Airway epithelial cell (primary cell): Measurements from ENCODE around the genes FCRL1, CD5L, SMIM42, OR6K3 and CRP.

- RAMPAGE, long total RNA, result no peak
Observed at GRCh38 chr1:156866526-156867012, 5.9 kb downstream of the NTRK1 start.

DNA sequence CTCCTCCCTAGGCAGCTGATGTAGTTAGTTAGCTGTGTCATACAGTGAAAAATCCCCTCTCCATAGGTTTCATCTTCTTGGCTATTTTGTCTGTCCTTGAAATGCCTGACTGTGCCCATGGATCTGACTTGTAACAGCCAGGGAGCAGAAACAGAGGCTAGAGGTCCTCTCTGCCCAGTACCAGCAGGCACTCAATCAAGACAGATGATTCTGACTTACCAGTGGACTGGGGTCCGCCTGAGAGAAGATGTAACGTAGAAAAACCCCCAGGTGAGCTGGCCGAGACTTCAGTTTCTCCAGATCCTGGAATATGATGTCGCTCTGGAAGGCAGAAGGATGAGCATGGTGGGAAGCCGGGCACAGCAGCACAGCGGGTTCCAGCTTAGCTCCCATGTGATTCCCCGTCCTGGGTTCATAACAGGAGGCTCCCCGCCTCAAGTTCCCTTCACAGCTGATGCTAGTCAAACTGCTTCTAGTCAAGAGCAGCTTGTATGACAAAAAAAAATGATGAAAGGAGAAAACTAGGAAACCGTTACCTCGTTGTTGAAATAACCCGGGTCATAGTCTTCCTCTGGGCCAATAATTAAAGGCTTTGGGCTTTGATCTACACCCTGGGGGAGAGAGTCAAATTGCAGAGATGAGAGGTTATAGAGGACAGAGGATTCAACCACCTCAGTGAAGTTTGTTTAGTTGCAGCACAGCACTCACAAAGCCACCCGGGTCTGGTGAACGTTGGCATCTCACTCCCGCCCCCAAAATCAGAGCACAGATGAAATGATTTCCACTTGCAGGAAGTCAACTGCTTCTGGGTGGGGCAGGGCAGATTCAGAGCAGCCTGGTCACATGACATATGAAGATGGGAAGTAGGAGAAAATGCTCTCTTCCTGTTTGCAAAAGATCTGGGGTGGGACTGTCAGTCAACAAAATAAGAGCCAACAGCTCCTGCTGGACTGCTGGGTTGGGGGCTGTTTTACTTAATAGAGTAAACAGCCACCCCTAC, 42.9 kb downstream of the LRRC71 start:
- RAMPAGE, long total RNA, result no peak

GRCh38 chr1:156973279-156974393, 53.2 kb downstream of the LRRC71 start:
- RAMPAGE, long total RNA, result no peak

GRCh38 chr1:156994993-156995750, 50.4 kb downstream of the ARHGEF11 start:
- RAMPAGE, long total RNA, result no peak

DNA sequence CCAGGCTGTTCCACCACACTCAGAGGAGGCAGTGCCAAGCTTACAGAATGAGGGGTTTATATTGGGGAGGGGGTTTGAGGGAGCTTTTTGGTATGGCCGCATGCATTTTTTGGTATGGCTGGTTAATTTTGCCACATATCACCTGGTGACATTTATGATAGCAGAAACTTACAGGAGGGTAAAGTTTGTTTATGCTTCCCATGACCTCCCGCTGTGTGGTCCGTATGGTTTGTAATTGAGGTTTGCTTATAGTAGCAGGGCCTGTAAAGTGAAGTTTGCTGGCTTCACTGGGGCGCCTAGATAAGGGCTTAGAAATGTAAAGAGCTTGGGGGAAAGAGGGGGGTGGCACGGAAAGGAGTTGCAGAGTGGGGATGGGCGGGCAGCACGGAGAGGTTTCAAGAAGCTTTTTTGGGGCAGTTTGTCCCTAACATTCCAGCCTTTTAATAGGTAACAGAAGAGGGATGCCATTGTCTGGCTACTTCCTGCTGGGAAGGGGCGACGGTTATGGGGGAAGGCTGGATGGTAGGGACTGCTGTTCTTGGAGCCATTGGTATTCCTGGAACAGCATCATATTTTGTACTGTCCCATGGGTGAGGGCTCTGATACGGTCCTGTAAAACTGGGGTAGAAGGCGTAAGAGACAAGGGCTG, 135.3 kb upstream of the ETV3 start:
- RAMPAGE, long total RNA, result no peak

- RAMPAGE, long total RNA, result no peak
Observed at GRCh38 chr1:157439240-157439730, 113.0 kb downstream of the FCRL5 start.

DNA sequence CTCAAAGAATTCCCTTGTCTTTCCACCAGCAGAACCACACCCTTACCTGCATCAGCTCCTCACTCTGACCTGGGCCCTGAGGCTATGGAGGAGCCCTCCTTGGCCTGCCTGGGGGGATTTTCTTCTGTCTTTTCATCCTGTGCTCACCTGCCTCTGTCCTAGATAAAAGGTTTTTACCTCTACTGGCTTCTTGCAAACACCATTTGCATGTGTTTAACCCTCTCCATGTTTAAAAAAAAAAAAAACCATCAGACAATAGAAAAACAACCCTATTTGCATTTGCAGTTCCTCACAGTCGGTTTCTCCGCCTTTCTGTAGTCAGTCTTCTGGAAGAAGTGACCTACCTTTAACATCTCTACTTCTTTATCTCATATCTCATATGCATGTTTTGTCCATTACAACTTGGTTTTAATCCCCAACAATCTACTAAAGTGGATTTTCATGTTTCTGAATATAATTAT, 12.0 kb downstream of the FCRL5 start:
- RAMPAGE, long total RNA, result no peak

GRCh38 chr1:157704992-157705221, 4.3 kb upstream of the FCRL3 start:
- RAMPAGE, long total RNA, result no peak

DNA sequence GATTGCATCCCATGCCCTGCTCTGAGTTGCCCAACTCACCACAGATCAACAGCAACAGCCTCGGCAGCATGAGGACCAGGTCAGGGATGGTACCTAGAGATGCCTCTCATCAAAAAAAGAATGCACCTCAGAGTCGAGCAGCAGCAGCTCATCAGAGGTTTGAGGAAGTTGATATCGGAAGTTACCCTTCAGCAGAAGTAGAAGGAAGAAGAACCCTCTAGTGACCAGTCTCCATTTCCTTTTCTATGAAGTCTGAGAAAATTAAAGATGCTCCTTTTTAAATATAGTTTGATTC, at the start of gene FCRL1:
TSS of gene FCRL1 (minus strand) at position 153 of the 295 bp plus-strand sequence.
- RAMPAGE, long total RNA, result no peak

DNA sequence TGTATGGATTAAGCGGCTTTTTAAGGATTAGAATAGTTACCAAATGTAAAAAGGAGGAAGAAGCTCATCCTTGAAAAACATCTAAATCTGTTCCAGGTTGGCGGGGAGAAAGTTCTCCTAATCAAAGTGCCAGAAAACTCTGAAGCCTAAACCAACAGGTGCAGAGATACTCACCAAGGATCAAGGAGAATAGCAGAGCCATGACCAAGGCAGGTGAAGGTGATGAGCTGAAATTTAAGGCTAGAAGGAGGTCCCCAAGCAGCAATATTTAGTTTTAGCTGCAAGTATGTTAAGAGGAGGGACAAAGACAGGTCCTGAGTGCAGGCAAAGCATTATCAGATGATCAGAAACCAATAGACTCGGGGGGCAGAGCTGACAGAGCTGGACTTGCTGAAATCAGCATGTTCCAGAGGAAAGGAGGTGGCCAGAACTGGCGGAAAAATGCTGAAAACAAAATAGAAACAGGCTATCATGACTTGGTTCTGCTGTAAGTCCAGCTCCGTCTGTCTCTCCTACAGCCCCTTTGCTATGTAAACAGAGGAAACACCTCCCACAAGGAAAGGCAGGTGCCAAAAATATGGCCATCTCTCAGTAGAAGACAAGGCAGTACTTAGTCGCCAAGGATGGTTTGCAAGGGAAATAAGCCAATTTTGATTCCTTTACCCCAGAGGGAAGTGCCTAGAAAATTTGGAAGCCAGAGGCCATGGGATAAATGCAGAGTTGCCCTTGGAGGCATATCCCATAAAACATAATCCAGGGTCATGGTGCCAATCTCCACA, at the start of gene CD5L:
TSS of gene CD5L (minus strand) at position 309 of the 779 bp plus-strand sequence.
- RAMPAGE, long total RNA, result no peak

GRCh38 chr1:158097464-158097779, 30.7 kb downstream of the SMIM42 start:
- RAMPAGE, long total RNA, result no peak

- RAMPAGE, long total RNA, result no peak
Observed at GRCh38 chr1:158128006-158128517, at the start of gene SMIM42. Gene SMIM42 (minus strand): TSS chr1:158128301.

DNA sequence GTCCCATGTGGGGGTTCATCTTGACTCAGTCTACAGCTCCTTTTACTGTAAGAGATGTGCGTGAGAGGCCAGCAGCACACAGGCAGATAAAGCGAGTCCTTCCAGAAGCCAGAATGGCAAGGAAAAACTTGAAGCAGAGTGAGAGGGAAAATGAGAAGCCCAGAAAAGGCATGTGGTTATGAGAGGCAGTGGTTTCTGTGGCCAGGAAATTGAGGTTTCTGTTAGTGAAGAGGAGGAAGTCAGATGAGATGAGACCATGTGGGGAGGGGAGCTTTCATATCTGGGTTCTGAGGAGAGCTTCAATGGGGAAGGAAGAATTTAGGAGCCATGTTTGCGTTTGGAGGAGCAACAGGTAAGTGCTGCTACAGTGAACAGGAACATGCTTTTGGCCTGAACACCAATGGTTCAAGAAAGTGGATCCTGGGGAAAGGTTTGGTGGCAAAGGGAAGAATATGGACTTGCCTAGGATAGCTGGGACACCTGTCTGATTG, 6.1 kb upstream of the CD1A start:
- RAMPAGE, long total RNA, result no peak

- RAMPAGE, long total RNA, result no peak
Observed at GRCh38 chr1:158720534-158721065, at the start of gene OR6K3. Gene OR6K3 (minus strand): TSS chr1:158720720.

- RAMPAGE, long total RNA, result no peak
Observed at GRCh38 chr1:158833370-158833670, 2.2 kb downstream of the MNDA start.

GRCh38 chr1:159051294-159052074, 25.1 kb downstream of the AIM2 start:
- RAMPAGE, long total RNA, result no peak

- RAMPAGE, long total RNA, result no peak
Observed at GRCh38 chr1:159595347-159595698, 7.7 kb downstream of the APCS start.

GRCh38 chr1:159714368-159715211, at the start of gene CRP:
Gene CRP (minus strand): TSS chr1:159714589.
- RAMPAGE, long total RNA, result no peak

GRCh38 chr1:159753407-159754264, 27.1 kb upstream of the DUSP23 start:
- RAMPAGE, long total RNA, result no peak

DNA sequence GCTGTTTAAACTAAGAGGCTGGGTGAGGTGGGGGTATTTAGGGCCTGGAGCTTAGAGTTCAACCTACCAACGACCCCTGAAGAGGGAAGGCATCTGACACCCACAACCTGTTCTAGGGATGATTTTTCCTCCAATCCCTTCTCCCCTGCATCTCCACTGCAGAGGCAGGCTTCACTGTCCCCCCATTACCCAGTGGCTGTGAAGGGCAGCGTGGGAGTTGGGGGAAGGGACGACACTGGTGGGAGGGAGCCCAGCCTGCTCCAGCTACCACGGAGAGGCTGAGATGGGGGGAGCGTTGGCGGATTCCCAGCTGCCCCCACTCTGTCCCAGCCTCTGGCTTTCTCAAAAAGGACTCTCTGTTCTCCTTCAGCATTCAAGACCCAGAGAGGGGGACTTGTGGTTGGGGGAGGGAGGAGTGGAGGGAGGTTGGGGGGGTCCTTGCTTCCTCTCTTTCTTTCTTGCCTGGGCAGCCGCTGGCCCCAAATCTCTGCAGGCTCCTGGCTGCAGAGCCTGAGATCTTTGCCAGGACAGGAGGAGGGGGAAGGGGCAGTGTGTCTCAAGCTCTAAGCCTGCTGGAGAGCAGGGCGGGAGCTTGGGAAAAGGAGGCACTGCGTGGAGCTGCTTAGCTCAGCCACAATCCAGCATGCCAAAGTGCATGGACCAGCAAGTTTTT, 2.1 kb downstream of the ATP1A2 start:
- RAMPAGE, long total RNA, result no peak